IMR-90 (cell line): Measurements from ENCODE around the gene ADH1A.

DNA sequence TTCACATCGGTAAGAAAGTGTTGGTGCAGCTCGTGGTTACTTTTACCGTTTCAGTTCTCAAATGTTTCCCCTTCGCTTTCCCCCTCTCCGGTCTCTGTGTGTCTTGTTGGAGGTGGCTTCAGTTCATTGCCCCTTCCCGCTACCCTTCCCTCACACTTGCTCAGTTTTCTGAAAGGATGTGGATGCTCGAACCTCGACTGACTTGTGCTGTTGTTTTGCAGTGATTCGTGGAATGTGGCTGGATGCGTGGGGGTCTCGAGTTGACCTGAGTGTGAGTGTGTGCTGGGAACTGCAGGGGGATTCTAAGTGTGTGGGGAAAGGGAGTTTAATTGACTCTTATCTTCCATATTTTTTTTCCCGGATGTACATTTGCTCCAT is 959 bp downstream of the GRID2 start:
- RRBS = no CpG with 5 or more reads among the region's 12 CpGs
CAGE:
- cytosol, long polyA plus RNA = no peak
- long polyA plus RNA = no peak
- nucleus, long polyA plus RNA = no peak

DNA sequence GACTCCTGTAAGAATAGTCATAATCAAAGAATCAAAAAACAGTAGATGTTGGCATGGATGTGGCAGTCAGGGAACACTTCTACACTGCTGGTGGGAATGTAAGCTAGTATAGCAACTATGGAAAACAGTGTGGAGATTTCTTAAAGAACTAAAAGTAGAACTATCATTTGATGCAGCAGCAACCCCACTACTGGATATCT is 8.9 kb downstream of the GRID2 start:
CAGE:
- cytosol, long polyA plus RNA = no peak
- long polyA plus RNA = no peak
- nucleus, long polyA plus RNA = no peak

GRCh38 chr4:94453481-94454162 is 1.9 kb downstream of the PDLIM5 start:
- RRBS = no CpG with 5 or more reads among the region's 7 CpGs
CAGE:
- cytosol, long polyA plus RNA = no peak
- long polyA plus RNA = no peak
- nucleus, long polyA plus RNA = no peak

DNA sequence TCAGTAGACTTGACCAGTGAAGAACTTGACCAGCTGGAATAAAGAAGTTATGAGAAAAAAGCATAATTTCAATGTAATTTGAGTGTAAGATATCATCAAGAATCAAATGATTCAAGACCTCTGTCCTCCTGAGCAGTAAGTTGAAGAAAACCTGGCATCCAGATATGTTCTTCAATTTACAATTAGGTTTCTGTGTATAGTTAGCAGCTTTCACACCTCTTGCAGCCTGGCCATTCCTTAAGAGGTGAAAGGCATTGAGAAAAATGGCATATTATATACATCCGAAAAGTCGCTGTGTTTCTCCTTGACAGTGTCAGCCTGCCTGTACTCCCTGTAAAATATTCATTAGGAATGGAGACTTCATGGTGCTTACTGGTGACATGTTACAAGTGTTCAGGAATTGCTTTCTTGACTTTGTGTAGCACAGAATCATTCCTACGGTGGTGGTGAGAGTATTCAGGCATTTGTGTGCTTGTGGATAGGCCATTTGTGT is 35.6 kb downstream of the PDLIM5 start:
- RRBS = no CpG with 5 or more reads among the region's 3 CpGs
CAGE:
- cytosol, long polyA plus RNA = no peak
- long polyA plus RNA = no peak
- nucleus, long polyA plus RNA = no peak

GRCh38 chr4:94528644-94529480 is 77.1 kb downstream of the PDLIM5 start:
- RRBS = no CpG with 5 or more reads among the region's 11 CpGs
CAGE:
- cytosol, long polyA plus RNA = no peak
- long polyA plus RNA = no peak
- nucleus, long polyA plus RNA = no peak

GRCh38 chr4:94533885-94534418 is 82.2 kb downstream of the PDLIM5 start:
- RRBS = no CpG with 5 or more reads among the region's 3 CpGs
CAGE:
- cytosol, long polyA plus RNA = no peak
- long polyA plus RNA = no peak
- nucleus, long polyA plus RNA = no peak

GRCh38 chr4:94538885-94539313 is 87.2 kb downstream of the PDLIM5 start:
- RRBS = no CpG with 5 or more reads among the region's 3 CpGs
CAGE:
- cytosol, long polyA plus RNA = no peak
- long polyA plus RNA = no peak
- nucleus, long polyA plus RNA = no peak

GRCh38 chr4:94667502-94668358 is 90.0 kb upstream of the BMPR1B start:
- RRBS = no CpG with 5 or more reads among the region's 4 CpGs
CAGE:
- cytosol, long polyA plus RNA = start-site peak on the plus strand at chr4:94667557-94667623, 59 and 112 reads in 2 replicates; start-site peak on the plus strand at chr4:94667912-94668005, 59 and 22 reads in 2 replicates
- long polyA plus RNA = no peak
- nucleus, long polyA plus RNA = no peak

- RRBS = no CpG with 5 or more reads among the region's 5 CpGs
CAGE:
- cytosol, long polyA plus RNA = no peak
- long polyA plus RNA = no peak
- nucleus, long polyA plus RNA = no peak
Observed at GRCh38 chr4:95537172-95537449, 11.7 kb downstream of the UNC5C start.

DNA sequence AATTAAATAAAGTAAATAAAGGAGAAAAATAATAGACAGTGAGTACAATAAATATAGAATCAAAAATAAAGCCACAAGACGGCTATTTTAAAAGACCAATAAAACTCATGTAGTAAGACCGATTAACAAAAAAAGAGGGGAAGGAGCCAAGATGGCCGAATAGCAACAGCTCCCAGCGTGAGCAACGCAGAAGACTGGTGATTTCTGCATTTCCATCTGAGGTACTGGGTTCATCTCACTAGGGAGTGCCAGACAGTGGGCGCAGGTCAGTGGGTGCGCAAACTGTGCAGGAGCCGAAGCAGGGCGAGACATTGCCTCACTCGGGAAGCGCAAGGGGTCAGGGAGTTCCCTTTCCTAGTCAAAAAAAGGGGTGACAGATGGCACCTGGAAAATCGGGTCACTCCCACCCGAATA is 239.8 kb downstream of the STPG2 start:
- RRBS = no CpG with 5 or more reads among the region's 13 CpGs
CAGE:
- cytosol, long polyA plus RNA = no peak
- long polyA plus RNA = no peak
- nucleus, long polyA plus RNA = no peak

DNA sequence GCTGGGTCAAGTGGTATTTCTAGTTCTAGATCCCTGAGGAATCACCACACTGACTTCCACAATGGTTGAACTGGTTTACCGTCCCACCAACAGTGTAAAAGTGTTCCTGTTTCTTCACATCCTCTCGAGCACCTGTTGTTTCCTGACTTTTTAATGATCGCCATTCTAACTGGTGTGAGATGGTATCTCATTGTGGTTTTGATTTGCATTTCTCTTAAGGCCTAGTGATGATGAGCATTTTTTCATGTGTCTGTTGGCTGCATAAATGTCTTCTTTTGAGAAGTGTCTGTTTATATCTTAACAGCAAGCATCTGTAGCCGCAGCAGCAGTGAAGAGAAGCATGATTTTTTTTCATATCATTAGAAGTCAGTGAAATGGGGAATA is 27.4 kb downstream of the RAP1GDS1 start:
- RRBS = no CpG with 5 or more reads among the region's 4 CpGs
CAGE:
- cytosol, long polyA plus RNA = no peak
- long polyA plus RNA = no peak
- nucleus, long polyA plus RNA = no peak

GRCh38 chr4:98352227-98352791 is 91.1 kb downstream of the RAP1GDS1 start:
- RRBS = no CpG with 5 or more reads among the region's 7 CpGs
CAGE:
- cytosol, long polyA plus RNA = no peak
- long polyA plus RNA = no peak
- nucleus, long polyA plus RNA = no peak

DNA sequence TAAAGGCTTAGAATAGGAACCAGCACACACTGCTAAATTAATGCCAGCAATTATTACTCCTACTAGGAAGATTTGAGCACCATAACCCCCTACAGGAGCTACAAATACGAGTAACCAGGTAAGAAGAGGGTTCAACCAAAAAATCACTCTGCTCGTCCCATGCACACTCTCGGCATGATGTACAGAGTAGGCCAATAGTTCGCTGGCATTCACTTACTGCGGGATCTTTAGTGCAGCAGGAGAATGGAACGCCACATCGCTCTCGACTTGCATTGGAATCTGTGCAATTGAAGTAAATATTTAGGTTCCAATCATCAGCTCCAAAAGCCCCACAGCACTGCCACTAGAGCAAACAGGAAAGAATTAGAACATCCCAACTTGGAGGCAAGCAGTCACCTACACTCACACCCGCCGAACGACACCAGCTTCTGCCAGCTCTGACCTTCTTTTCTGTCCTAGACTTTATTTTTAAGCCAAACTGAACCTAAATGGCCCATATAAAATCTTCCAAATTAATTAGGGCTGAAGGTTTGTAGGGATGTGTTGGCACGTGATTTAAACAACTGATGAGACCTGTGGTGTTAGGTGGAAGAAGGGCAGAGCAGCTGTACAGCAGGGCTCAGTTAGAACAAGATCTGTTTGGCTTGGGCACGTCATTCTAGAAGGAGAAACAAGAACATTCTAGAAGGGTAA is 179.8 kb downstream of the TSPAN5 start:
- RRBS = no CpG with 5 or more reads among the region's 13 CpGs
CAGE:
- cytosol, long polyA plus RNA = no peak
- long polyA plus RNA = no peak
- nucleus, long polyA plus RNA = no peak

DNA sequence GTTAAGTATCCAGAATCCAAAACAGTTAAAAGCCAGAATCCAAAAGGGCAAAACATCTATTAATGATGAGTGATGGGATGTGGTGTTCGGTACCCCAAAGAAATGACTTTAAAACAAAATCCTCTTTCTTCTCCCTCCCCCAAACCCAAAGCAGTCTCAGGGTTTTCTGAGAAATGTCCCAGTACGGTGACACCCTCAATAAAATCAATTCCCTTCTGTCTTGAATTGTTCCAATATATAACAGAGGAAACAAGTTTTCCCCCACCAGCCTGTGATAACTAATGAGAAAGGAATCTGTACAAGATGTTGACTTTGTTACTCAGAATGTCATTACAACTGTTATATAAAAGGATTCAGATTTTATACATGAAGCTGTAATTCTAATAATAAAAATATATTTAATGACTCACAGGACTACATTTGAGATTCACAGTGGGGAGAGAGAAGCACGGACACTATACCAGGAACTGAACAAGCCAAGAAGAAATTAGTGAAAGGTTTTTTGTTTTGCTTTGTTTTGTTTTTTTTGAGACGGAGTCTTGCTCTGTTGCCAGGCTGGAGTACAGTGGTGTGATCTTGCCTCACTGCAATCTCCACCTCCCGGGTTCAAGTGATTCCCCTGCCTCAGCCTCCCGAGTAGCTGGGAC is 4.0 kb downstream of the TSPAN5 start:
- RRBS = no CpG with 5 or more reads among the region's 6 CpGs
CAGE:
- cytosol, long polyA plus RNA = no peak
- long polyA plus RNA = no peak
- nucleus, long polyA plus RNA = no peak

DNA sequence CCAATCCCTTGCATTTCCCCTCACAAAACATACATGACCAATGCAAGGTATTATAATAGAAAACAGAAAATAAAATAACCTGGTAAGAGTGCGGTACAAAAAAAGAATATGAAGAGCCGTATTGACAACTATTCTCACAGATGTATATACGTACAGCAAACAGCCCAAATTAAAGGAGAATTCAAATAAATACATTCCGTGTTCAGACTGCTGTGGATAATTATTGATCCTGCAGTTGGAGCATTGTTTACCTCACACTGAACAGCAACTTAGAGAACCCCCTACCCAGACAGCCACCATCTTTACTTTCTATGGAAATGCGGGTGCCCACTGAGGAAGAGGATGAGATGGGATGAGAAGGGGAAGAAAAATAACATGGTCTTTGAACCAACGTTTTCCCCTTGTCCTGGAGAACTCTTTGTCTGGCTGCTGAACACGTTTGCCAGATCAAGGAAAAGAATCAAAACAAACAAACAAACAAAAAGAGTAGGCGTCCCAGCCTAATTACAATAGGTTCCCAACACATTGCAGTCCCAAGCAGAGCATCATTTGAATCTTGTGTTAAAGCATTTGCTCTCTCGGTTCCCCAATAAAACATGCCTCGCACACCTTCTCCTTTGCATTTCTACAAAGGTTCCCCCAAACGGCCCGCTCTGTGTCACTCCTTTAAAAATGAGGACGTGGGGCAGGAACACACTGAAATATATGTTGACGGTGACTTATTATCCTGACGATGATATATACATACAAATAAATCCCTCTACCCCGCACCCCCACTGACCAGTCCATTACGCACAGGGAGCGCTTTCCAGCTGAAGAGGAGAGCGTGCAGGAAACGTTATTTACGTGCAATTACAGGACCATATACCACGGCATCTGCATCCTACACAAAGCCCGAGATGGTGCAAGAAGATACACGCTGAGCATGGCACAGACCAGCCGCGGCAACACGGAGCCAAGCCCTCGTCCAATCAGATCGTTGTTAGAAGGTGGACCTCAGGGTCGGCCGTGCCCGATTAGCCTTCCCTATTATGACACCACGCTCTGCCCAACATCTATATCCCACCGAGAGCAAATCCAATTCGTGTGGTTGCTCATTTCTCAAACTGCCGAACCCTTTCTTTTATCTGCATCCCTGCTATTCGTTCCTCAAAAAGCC is 1.3 kb downstream of the TSPAN5 start:
- RRBS = no CpG with 5 or more reads among the region's 37 CpGs
CAGE:
- cytosol, long polyA plus RNA = no peak
- long polyA plus RNA = no peak
- nucleus, long polyA plus RNA = start-site peak on the minus strand centred at position 659 of the sequence, 814 bp wide, 161 and 186 reads in 2 replicates

GRCh38 chr4:98659036-98659499 is 657 bp upstream of the TSPAN5 start:
- RRBS = 17% methylated on average over 5 of the region's 19 CpGs
CAGE:
- cytosol, long polyA plus RNA = no peak
- long polyA plus RNA = no peak
- nucleus, long polyA plus RNA = no peak

DNA sequence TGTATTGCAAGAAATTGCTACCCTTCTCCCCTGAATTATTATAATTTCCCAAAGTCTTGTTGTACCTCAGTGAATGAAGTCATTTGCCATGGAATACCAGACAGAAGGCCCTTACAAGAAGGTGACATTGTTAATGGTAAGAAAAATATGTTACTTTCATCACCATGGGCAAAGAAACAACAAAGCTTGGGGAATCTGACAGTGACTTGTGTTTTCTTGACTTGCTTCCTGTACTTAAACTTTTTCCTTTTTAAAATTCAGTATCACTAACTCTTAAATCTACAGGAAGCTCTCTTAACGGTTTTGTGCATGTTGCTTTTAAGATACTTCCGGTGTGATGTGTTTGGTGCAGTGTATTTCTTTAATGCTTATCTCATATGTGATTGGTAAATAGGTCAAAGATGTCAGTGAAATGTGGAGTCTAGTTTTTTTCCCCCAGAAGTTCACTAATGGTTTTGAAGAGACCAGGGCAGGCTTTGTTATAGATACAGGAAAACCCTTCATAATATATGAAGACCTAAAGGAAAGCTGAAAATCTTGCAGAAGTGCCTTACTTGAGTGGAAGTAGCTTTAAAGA is 45.2 kb downstream of the ADH5 start:
- RRBS = no CpG with 5 or more reads among the region's 2 CpGs
CAGE:
- cytosol, long polyA plus RNA = no peak
- long polyA plus RNA = no peak
- nucleus, long polyA plus RNA = no peak

- RRBS = no CpG with 5 or more reads among the region's 1 CpG
CAGE:
- cytosol, long polyA plus RNA = no peak
- long polyA plus RNA = no peak
- nucleus, long polyA plus RNA = no peak
Observed at GRCh38 chr4:99290653-99291128, at the start of gene ADH1A. TSS of gene ADH1A (minus strand) at chr4:99290985.

GRCh38 chr4:99315805-99316727 is 5.1 kb downstream of the ADH1B start:
- RRBS = no CpG with 5 or more reads among the region's 9 CpGs
CAGE:
- cytosol, long polyA plus RNA = no peak
- long polyA plus RNA = no peak
- nucleus, long polyA plus RNA = no peak

GRCh38 chr4:99446908-99447521 is 11.9 kb upstream of the ADH7 start:
- RRBS = no CpG with 5 or more reads among the region's 3 CpGs
CAGE:
- cytosol, long polyA plus RNA = no peak
- long polyA plus RNA = no peak
- nucleus, long polyA plus RNA = no peak